Hepatocyte (in vitro differentiated cells and primary cell): ENCODE data around the genes VWA2 and AFAP1L2.

GRCh38 chr10:113718713-113719395, 32.6 kb upstream of the PLEKHS1 start:
- RAMPAGE, long total RNA: no peak
- RRBS: no CpG with 5 or more reads among the region's 16 CpGs

GRCh38 chr10:113927615-113928013, 73.2 kb downstream of the NHLRC2 start:
- RAMPAGE, long total RNA: no peak
- RRBS: no CpG with 5 or more reads among the region's 5 CpGs

GRCh38 chr10:113960099-113961278, 83.2 kb upstream of the ADRB1 start:
- RAMPAGE, long total RNA: no peak
- RRBS: no CpG with 5 or more reads among the region's 19 CpGs

- RAMPAGE, long total RNA: no peak
- RRBS: no CpG with 5 or more reads among the region's 12 CpGs
These were observed 82.2 kb upstream of the ADRB1 start for GRCh38 chr10:113961279-113962022.

GRCh38 chr10:114025290-114025677, 18.4 kb upstream of the ADRB1 start:
- RAMPAGE, long total RNA: no peak
- RRBS: no CpG with 5 or more reads among the region's 7 CpGs

DNA sequence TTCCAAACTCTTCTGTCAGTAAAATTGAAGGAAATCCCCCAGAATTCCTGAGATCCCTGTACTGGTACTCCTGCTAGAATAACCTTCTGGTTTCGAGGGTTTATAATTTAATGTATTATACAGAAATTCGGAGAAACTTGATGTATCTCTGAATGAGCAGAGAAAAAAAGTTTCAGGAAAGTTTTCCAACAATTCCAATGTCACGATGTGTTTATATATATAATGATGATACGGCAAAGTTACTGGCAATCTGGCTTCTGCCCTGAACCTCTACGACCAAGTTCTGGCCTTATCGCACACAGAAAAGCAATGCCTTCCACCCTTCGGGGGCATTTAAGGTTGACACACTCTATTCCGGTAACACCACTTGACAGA, 2.7 kb upstream of the ADRB1 start:
- RAMPAGE, long total RNA: no peak
- RRBS: no CpG with 5 or more reads among the region's 8 CpGs

DNA sequence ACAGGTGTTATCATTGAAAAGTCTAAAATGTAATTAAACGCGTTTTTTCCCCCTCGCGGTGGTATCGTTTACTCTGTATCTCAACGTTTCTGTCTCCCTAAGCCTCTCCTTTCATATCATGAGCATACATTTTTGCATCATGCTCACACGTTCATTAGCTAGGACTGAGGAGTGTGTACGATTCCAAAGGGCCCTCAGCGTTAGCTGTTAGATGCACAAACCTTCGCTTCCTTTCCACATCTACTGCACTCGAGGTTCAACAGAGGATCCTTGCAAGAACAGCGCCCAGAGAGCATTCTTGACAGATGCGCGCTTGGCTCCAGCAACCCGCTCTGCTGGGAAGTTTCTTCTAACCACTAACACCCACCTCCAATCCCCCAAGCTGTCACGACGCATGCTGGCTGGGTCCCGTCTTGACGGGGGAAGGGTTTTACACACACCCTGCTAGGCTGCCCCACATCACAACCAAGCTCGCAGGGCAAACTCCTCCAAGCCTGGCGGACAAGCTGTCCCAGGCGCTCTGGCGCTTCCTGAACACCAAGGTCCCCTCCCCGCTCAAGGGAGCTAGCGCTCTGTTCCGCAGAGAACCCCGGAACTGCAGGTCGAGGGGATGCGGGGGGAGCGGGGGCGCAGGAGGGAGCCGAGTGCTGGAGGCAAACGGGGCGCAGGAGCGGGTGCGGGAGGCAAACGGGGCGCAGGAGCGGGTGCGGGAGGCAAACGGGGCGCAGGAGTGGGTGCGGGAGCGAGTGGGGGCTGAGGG, 713 bp upstream of the ADRB1 start:
- RAMPAGE, long total RNA: no peak
- RRBS: no CpG with 5 or more reads among the region's 44 CpGs

DNA sequence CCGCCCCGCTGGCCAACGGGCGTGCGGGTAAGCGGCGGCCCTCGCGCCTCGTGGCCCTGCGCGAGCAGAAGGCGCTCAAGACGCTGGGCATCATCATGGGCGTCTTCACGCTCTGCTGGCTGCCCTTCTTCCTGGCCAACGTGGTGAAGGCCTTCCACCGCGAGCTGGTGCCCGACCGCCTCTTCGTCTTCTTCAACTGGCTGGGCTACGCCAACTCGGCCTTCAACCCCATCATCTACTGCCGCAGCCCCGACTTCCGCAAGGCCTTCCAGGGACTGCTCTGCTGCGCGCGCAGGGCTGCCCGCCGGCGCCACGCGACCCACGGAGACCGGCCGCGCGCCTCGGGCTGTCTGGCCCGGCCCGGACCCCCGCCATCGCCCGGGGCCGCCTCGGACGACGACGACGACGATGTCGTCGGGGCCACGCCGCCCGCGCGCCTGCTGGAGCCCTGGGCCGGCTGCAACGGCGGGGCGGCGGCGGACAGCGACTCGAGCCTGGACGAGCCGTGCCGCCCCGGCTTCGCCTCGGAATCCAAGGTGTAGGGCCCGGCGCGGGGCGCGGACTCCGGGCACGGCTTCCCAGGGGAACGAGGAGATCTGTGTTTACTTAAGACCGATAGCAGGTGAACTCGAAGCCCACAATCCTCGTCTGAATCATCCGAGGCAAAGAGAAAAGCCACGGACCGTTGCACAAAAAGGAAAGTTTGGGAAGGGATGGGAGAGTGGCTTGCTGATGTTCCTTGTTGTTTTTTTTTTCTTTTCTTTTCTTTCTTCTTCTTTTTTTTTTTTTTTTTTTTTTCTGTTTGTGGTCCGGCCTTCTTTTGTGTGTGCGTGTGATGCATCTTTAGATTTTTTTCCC, 1.6 kb downstream of the ADRB1 start:
- RAMPAGE, long total RNA: no peak
- RRBS: 3% methylated on average over 28 of the region's 90 CpGs

DNA sequence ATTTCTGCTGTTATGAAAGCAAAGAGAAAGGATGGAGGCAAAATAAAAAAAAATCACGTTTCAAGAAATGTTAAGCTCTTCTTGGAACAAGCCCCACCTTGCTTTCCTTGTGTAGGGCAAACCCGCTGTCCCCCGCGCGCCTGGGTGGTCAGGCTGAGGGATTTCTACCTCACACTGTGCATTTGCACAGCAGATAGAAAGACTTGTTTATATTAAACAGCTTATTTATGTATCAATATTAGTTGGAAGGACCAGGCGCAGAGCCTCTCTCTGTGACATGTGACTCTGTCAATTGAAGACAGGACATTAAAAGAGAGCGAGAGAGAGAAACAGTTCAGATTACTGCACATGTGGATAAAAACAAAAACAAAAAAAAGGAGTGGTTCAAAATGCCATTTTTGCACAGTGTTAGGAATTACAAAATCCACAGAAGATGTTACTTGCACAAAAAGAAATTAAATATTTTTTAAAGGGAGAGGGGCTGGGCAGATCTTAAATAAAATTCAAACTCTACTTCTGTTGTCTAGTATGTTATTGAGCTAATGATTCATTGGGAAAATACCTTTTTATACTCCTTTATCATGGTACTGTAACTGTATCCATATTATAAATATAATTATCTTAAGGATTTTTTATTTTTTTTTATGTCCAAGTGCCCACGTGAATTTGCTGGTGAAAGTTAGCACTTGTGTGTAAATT, 2.6 kb downstream of the ADRB1 start:
- RAMPAGE, long total RNA: no peak
- RRBS: no CpG with 5 or more reads among the region's 8 CpGs

- RAMPAGE, long total RNA: no peak
- RRBS: no CpG with 5 or more reads among the region's 6 CpGs
These were observed 35.4 kb downstream of the CCDC186 start for GRCh38 chr10:114138446-114139226.

- RAMPAGE, long total RNA: no peak
- RRBS: 3% methylated on average over 22 of the region's 73 CpGs
These were observed at the start of gene VWA2 for GRCh38 chr10:114239165-114239906. TSS of gene VWA2 (plus strand) at chr10:114239254.

DNA sequence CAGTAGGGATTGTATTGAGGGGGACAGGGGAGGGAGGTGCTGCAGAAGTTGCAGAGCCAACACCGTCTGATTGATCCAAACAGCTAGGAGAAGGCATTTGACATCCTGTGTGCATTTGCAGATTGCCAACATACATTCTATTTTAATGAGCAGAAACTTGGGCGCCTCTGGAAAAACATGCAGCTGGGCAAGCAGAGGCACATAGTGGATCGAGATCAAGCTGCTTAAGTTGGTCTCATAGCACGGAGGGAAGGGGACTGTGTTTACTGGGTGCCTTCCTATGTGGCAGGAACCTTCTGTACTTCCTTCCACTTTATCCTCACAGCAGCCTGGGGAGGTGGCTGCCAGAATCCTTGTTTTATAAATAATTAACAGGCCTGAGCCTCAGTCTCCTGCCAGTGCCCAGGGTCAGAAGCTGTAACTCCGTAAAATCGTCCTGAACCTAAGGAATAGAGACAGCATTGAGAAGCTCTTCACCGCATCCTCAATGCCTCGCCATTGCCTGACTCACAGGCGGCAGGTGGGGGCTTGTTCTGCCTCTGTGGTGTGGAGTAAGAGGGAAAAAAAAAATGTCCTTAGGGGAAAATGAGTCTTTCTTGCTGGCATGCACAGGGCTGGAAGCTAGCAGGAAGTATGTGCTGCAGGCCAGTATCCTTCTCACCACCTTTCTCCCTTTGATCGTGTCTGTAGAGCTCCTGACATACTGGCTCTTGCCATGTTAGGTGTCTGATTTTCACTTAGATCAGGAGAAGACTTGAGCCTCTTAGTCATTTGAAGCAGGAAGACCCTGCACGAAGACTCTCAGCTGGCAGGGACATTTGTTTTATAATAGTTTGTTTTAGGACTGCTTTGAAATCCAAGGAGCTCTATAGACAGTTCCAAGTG, 6.2 kb downstream of the VWA2 start:
- RAMPAGE, long total RNA: no peak
- RRBS: no CpG with 5 or more reads among the region's 11 CpGs

DNA sequence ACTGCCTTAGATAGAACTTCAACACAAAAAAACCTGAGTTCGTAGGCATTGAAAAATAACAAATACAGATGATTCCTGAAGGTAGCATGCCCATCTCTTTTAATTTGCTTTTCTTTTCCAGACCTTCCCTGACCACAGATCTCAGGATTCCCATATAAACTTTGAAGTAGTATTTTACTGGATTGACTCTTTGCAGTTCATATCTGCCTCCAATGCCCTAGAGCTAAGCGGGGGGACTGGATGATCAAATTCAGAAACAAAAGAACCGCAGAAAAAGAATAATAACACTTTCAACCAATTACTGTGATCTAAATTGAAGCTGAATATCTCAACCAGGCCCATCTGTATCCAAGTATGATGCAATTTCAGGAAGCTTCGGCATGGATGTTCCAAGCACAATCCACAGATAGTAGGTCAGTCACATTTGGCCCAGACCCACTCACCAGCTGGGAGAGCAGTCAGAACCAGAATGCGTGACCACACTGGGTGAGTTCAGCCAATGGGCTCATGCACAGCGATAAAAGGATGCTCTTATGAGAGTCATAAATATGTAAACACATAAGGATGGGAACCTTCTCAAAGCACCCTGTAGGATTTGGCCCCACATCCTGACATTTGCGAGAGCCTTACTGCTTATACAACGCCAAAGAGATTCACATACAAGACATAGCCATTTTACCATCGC, 3.3 kb downstream of the AFAP1L2 start:
- RAMPAGE, long total RNA: no peak
- RRBS: no CpG with 5 or more reads among the region's 9 CpGs

DNA sequence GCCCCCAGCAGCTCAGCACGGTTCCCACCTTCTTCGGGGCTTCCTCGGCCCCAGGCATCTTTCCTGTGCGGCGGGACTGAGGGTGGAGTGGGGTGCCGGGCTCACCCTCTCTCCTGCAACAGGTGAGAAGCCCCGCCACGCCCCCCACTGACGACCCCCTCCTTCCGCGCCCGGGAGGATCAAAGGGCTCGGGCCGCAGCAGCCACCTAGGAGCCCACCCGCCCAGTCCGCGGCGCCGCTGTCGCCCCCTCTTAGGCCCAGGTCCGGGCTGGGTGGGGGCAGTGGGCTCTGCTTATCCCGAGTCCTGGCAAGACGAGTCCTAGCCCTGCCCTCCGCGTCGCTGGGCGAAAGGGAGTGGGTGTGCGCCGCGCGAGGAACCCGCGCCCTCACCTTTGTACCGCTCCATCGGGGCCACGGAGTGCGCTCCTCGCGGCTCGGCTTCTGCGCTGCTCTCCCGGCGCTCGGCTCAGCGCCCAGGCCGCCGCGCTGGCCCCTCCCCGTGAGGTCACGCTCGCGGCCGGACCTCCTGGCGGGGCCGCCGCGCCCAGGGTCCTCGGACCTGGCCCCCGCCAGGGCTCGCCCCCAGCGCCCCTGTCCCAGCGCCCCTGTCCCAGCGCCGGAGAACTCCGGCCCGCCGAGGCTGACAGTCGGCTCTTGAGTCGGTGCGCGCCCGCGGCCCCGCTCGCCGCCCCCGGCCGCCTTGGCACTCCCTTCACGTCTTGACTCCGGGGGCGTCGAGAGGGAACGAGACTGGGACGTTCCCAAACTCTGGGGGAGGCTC, at the start of gene AFAP1L2:
AFAP1L2 (minus strand) TSS at position 453 of the 781 bp plus-strand sequence.
- RAMPAGE, long total RNA: no peak
- RRBS: 2% methylated on average over 51 of the region's 84 CpGs

GRCh38 chr10:114428102-114428356, 23.7 kb upstream of the AFAP1L2 start:
- RAMPAGE, long total RNA: no peak
- RRBS: no CpG with 5 or more reads among the region's 5 CpGs

DNA sequence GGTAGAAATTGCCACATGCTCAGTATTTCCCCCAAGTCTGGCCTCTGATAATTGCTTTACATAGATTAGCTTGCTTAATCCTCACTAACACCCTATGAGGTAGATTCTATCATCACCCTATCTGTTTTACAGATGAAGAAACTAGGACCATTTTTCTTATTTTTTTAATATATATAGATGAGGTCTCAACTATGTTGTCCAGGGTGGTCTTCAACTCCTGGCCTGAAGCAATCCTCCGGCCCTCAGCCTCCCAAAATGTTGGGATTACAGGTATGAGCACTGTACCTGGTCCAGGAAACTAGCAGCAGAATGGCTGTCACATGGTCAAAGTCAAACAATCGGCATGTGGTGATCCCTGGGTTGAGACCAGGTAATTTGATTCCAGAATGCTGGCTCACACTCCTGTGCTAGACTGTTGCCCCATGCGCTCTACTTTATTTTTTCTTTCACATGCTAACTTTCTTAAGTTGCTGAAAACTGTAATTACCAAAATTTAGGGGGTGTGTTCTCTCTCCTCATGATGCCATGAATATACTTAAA, 67.9 kb upstream of the AFAP1L2 start:
- RAMPAGE, long total RNA: no peak
- RRBS: no CpG with 5 or more reads among the region's 3 CpGs

- RAMPAGE, long total RNA: no peak
- RRBS: no CpG with 5 or more reads among the region's 13 CpGs
These were observed 80.8 kb upstream of the AFAP1L2 start for GRCh38 chr10:114485034-114485558.

GRCh38 chr10:114487462-114488259, 83.4 kb upstream of the AFAP1L2 start:
- RAMPAGE, long total RNA: no peak
- RRBS: no CpG with 5 or more reads among the region's 9 CpGs

- RAMPAGE, long total RNA: no peak
- RRBS: no CpG with 5 or more reads among the region's 1 CpG
These were observed 44.5 kb downstream of the ABLIM1 start for GRCh38 chr10:114613613-114613990.

GRCh38 chr10:114714094-114714861, 56.2 kb upstream of the ABLIM1 start:
- RAMPAGE, long total RNA: no peak
- RRBS: no CpG with 5 or more reads among the region's 7 CpGs